ENCODE data around the genes HTT, DOK7 and ADRA2C.

- RAMPAGE, long total RNA: no peak
- RRBS: no CpG with 5 or more reads among the region's 7 CpGs
PRO-cap:
- standard: no peak
- CoPRO, capped RNA only, 2 experiments: no peak in any of the 2 experiments
- CoPRO, capped and uncapped RNA, 2 experiments: no peak in any of the 2 experiments
- CoPRO, uncapped RNA only, 2 experiments: peak in 1 of 2 experiments; most common plus-strand start chr4:2875881 (in 1)
CAGE:
- cytosol, long polyA plus RNA: no peak
- long polyA plus RNA: no peak
- nucleolus, long total RNA: no peak
- nucleus, long polyA plus RNA: no peak
Measured at GRCh38 chr4:2875649-2876283, 32.1 kb downstream of the ADD1 start.

DNA sequence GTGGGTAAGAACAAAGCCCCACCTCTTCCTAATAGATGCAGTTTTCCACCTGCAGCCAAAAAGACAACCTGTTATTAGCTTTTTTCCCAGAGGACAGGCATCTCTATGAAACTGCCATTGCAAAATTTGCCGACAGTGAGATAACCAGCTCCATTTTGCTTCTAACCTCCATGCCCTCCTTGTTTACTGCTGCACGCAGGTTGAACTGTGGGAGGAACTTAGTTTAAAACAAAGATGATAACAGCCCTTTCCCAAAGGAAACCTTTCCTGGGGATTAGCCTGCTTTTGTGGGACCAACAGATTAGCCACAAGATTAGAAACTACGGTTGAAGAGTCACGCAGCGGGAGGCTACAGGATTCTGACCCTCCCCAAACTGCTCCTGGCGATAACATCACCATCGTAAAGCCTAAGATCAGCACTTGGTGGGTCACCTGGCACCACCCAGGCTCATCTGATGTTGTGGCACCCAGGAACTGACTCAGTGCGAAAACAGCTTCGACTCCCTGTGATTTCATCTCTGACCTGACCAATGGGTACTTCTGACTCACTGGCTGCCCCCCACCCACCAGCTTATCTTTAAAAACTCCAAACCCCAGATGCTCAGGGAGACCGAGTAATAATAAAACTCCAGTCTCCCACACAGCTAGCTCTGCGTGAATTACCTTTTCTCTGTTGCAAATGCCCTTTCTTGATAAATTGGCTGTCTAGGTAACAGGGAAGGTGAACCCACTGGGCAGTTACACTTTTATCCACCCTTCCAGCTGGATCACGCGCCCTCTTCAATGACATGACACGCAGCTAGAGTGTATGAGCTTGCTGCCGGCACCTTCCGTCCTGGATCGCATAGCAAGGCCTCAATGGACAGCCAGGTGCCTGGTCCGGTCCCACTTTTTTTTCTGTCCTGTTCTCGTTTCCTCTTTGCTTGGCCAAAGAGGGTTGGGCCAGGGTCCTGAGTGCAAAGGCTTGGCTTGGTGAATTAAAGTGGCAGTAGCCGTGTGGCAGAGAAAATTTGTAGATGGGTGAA, 1.4 kb upstream of the MFSD10 start:
- RAMPAGE, long total RNA: no peak
- RRBS: 47% methylated on average over 4 of the region's 20 CpGs
PRO-cap:
- standard: unidirectional peak, minus-strand start at position 476 of the sequence
- CoPRO, capped RNA only, 2 experiments: peak in 2 of 2 experiments; most common plus-strand start position 535 of the sequence (in 1); most common minus-strand start position 454 of the sequence (in 2)
- CoPRO, capped and uncapped RNA, 2 experiments: no peak in any of the 2 experiments
- CoPRO, uncapped RNA only, 2 experiments: peak in 2 of 2 experiments; most common plus-strand start position 226 of the sequence (in 2); most common minus-strand start position 315 of the sequence (in 1)
CAGE:
- cytosol, long polyA plus RNA: no peak
- long polyA plus RNA: no peak
- nucleolus, long total RNA: no peak
- nucleus, long polyA plus RNA: no peak

DNA sequence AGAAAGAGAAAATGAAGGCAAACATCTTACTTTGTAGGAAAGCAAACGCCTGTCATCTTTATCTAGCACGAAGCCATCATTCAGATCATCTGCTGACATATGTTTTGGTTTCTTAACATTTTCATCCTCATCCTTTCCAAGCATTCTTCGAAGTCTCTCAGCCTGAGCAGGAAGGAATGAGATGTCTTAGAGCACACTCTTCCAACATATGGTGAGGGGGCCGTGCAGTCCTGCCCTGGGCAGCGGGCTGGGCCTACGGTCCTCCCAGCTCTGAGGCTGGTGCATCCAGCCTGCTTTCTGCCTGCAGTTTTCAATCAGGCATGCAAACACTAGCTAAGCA, 12.2 kb downstream of the NOP14 start:
- RAMPAGE, long total RNA: no peak
- RRBS: no CpG with 5 or more reads among the region's 6 CpGs
PRO-cap:
- standard: no peak
- CoPRO, capped RNA only, 2 experiments: no peak in any of the 2 experiments
- CoPRO, capped and uncapped RNA, 2 experiments: no peak in any of the 2 experiments
- CoPRO, uncapped RNA only, 2 experiments: peak in 1 of 2 experiments; most common minus-strand start position 208 of the sequence (in 1)
CAGE:
- cytosol, long polyA plus RNA: no peak
- long polyA plus RNA: no peak
- nucleolus, long total RNA: no peak
- nucleus, long polyA plus RNA: no peak

DNA sequence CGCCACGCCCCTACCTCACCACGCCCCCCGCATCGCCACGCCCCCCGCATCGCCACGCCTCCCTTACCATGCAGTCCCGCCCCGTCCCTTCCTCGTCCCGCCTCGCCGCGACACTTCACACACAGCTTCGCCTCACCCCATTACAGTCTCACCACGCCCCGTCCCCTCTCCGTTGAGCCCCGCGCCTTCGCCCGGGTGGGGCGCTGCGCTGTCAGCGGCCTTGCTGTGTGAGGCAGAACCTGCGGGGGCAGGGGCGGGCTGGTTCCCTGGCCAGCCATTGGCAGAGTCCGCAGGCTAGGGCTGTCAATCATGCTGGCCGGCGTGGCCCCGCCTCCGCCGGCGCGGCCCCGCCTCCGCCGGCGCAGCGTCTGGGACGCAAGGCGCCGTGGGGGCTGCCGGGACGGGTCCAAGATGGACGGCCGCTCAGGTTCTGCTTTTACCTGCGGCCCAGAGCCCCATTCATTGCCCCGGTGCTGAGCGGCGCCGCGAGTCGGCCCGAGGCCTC, at the start of gene HTT:
Gene HTT (plus strand): TSS at position 392 of the 505 bp plus-strand sequence.
- RAMPAGE, long total RNA: no peak
- RRBS: 2% methylated on average over 18 of the region's 57 CpGs
PRO-cap:
- standard: unidirectional peak, plus-strand start at position 401 of the sequence
- CoPRO, capped RNA only, 2 experiments: peak in 2 of 2 experiments; most common plus-strand start position 401 of the sequence (in 2); most common minus-strand start position 221 of the sequence (in 1)
- CoPRO, capped and uncapped RNA, 2 experiments: peak in 2 of 2 experiments; most common plus-strand start position 426 of the sequence (in 2)
- CoPRO, uncapped RNA only, 2 experiments: peak in 2 of 2 experiments; most common plus-strand start position 426 of the sequence (in 2); most common minus-strand start position 256 of the sequence (in 1)
CAGE:
- cytosol, long polyA plus RNA: no peak
- long polyA plus RNA: no peak
- nucleolus, long total RNA: no peak
- nucleus, long polyA plus RNA: no peak

DNA sequence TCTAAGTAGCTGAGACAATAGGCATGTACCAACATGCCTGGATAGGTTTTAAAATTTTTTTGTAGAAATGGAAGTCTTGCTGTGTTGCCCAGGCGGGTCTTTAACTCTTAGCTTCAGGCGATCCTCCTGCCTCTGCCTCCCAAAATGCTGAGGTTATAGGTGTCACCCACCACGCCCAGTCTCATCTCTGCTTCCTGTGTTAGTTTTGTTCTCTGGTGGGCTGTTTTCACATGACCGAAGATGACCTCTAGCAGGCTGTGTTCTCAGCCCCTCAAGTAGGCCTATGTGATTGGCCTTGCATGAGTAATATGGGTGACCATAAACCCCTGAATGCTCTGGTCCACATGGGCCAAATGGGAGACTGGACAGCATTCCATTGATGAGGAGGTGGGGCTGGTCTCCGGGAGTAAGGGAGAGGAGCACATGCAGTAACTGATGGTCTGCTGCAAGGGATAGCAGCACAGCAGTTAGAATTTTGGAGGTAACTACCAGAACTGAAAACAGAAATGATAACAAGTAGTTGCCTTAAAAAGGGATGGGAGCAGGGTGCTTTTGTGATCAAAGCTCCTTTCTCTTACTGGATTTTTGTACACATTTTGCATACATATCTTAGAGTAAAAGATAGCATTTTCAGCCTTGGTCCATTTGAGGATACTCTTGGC, 56.6 kb upstream of the MSANTD1 start:
- RAMPAGE, long total RNA: no peak
- RRBS: no CpG with 5 or more reads among the region's 5 CpGs
PRO-cap:
- standard: no peak
- CoPRO, capped RNA only, 2 experiments: no peak in any of the 2 experiments
- CoPRO, capped and uncapped RNA, 2 experiments: no peak in any of the 2 experiments
- CoPRO, uncapped RNA only, 2 experiments: no peak in any of the 2 experiments
CAGE:
- cytosol, long polyA plus RNA: no peak
- long polyA plus RNA: no peak
- nucleolus, long total RNA: no peak
- nucleus, long polyA plus RNA: no peak

- RAMPAGE, long total RNA: no peak
- RRBS: no CpG with 5 or more reads among the region's 8 CpGs
PRO-cap:
- standard: no peak
- CoPRO, capped RNA only, 2 experiments: no peak in any of the 2 experiments
- CoPRO, capped and uncapped RNA, 2 experiments: no peak in any of the 2 experiments
- CoPRO, uncapped RNA only, 2 experiments: no peak in any of the 2 experiments
CAGE:
- cytosol, long polyA plus RNA: no peak
- long polyA plus RNA: no peak
- nucleolus, long total RNA: no peak
- nucleus, long polyA plus RNA: no peak
Measured at GRCh38 chr4:3203862-3204483, 45.0 kb upstream of the MSANTD1 start.

GRCh38 chr4:3242874-3243309, 6.1 kb upstream of the MSANTD1 start:
- RAMPAGE, long total RNA: no peak
- RRBS: no CpG with 5 or more reads among the region's 11 CpGs
PRO-cap:
- standard: no peak
- CoPRO, capped RNA only, 2 experiments: no peak in any of the 2 experiments
- CoPRO, capped and uncapped RNA, 2 experiments: no peak in any of the 2 experiments
- CoPRO, uncapped RNA only, 2 experiments: no peak in any of the 2 experiments
CAGE:
- cytosol, long polyA plus RNA: no peak
- long polyA plus RNA: no peak
- nucleolus, long total RNA: no peak
- nucleus, long polyA plus RNA: no peak

DNA sequence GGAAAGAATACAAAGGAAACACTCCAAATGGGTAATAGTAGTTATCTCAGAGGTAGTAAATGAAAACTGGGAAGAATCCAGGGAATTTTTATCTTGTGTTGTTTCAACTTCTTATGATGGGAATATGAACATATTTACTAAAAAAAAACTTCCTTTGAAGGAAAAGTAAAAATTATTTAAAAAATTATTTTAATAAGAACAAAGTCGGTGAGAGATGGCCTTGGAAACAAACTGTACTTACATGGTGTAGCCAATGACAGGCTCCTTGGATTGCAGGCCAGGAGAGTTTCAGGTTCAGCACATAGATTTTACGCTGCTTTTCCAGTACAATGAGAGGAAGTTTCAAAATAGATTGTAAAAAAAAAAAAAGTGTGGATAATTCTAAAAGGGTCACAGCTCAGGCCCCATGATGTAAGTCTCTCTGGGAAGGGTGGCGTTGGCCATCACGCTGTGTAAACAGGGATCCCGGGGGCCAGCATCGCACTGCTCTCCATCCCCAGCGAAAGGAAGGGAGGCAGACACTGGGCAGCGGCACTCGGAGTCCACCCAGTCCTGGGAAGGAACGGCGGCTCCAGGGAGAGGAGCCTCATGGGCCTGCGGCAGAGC, 38.5 kb downstream of the RGS12 start:
- RAMPAGE, long total RNA: no peak
- RRBS: no CpG with 5 or more reads among the region's 12 CpGs
PRO-cap:
- standard: no peak
- CoPRO, capped RNA only, 2 experiments: no peak in any of the 2 experiments
- CoPRO, capped and uncapped RNA, 2 experiments: no peak in any of the 2 experiments
- CoPRO, uncapped RNA only, 2 experiments: no peak in any of the 2 experiments
CAGE:
- cytosol, long polyA plus RNA: no peak
- long polyA plus RNA: no peak
- nucleolus, long total RNA: no peak
- nucleus, long polyA plus RNA: no peak

DNA sequence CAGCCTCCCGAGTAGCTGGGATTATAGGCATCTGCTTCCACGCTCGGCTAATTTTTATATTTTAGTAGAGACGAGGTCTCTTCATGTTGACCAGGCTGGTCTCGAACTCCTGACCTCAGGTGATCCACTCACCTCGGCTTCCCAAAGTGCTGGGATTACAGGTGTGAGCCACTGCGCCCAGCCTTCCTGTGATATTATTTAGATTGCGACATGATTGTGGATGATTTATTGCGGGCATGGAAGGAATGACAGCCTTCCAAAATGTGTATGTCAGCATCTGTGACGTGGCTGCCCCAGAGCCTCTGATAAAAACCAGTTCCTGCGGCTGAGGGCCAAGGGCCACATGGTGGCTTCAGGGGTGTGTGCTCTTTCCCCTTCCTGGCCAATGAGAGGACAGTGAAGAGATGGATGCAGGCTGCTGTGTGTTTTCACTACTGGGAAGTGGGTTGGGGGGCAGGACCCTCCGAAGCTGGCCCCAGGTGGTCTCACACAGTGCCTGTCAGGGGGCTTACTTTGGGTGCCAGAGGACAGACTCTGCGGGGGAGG, 57.4 kb upstream of the HGFAC start:
- RAMPAGE, long total RNA: no peak
- RRBS: no CpG with 5 or more reads among the region's 13 CpGs
PRO-cap:
- standard: no peak
- CoPRO, capped RNA only, 2 experiments: no peak in any of the 2 experiments
- CoPRO, capped and uncapped RNA, 2 experiments: no peak in any of the 2 experiments
- CoPRO, uncapped RNA only, 2 experiments: no peak in any of the 2 experiments
CAGE:
- cytosol, long polyA plus RNA: no peak
- long polyA plus RNA: no peak
- nucleolus, long total RNA: no peak
- nucleus, long polyA plus RNA: no peak

DNA sequence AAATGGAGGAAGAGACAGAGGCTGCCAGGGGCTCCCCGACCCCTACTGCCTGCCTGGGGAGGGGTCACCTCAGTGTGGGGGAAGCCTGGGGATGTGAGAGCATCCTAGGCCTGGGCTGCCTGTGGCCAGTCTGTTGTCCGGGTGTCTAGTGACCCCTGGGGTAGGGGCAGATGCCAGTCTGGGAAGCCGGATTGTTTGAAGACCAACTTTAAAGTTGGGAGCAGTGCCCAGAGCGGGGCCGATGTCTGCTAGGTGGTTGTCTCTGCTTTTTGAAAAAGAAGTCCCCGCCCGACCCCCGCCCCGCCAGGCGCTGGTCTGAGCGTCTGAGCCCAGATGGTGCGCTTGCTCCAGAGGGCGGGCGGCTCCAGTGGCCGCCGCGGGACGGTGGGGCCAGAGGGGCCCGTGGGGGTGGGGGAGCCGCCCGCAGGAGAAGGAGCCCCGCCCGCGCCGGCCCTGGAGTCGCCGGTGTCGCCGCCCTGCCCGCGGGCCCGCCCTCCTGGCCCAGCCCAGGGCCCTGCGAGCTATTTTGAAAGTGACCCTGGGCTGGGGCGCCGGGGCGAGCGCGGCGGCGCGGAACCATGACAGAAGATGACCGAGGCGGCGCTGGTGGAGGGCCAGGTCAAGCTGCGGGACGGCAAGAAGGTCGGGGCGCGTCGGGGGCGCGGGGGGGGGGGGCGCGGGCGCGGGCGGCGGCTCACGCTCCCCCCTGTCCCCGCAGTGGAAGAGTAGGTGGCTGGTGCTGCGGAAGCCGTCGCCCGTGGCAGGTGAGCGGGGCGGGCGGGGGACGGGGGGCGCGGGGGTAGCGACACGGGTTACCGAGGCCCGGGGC, at the start of gene DOK7:
Gene DOK7 (plus strand): TSS at position 519 of the 829 bp plus-strand sequence.
- RAMPAGE, long total RNA: no peak
- RRBS: 2% methylated on average over 9 of the region's 74 CpGs
PRO-cap:
- standard: no peak
- CoPRO, capped RNA only, 2 experiments: no peak in any of the 2 experiments
- CoPRO, capped and uncapped RNA, 2 experiments: no peak in any of the 2 experiments
- CoPRO, uncapped RNA only, 2 experiments: no peak in any of the 2 experiments
CAGE:
- cytosol, long polyA plus RNA: no peak
- long polyA plus RNA: no peak
- nucleolus, long total RNA: no peak
- nucleus, long polyA plus RNA: no peak

DNA sequence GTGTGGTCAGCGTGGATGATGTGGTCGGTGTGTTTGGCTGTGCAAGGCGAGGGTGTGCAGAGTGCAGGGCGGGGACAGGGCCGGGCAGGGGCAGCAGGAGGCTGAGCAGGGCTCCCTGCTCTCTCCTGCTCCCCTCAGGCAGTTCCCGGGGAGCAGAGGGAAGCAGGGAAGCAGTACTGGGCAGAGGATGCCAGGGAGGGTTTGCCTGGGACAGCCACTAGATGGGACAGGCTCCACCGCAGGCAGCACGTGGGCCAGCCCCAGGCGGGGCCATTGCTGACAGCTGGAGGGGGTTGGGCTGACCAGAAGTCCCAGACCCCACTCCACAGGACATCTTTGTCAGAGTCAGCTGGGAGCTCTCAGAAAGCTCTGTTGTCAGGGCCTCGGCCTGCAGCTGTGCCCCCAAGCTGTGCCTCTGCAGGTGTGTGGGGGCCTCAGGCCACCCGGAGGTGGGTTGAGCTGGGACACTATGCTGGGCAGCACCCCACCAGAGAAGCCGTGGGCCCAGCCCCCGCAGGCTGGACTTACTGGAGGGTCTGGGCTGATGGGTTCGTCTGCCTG, 23.8 kb downstream of the DOK7 start:
- RAMPAGE, long total RNA: no peak
- RRBS: 5% methylated on average over 2 of the region's 14 CpGs
PRO-cap:
- standard: no peak
- CoPRO, capped RNA only, 2 experiments: no peak in any of the 2 experiments
- CoPRO, capped and uncapped RNA, 2 experiments: no peak in any of the 2 experiments
- CoPRO, uncapped RNA only, 2 experiments: no peak in any of the 2 experiments
CAGE:
- cytosol, long polyA plus RNA: no peak
- long polyA plus RNA: no peak
- nucleolus, long total RNA: no peak
- nucleus, long polyA plus RNA: no peak

DNA sequence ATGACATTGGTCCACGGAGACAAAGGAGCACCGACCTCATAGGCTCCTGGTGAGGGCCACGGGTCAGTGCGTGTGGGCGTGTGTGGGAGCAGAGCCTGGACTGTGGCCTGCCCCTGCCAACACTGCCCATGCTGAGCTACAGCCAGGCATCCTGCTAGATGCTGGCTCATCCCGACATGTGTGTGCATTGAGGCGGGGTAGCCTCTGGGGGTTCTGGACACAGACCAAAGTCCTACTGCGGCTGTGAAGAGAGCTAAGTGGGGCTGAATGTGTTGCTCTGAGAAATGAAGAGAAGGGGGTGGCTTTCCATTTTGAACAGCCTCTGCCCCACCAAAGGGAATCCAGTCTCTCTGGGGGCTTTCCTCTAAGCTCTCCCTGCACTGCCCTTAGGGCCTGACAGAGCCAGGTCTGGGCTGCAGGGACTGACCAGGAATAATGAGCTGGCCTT, 48.7 kb upstream of the LRPAP1 start:
- RAMPAGE, long total RNA: no peak
- RRBS: no CpG with 5 or more reads among the region's 8 CpGs
PRO-cap:
- standard: unidirectional peak, plus-strand start at position 182 of the sequence
- CoPRO, capped RNA only, 2 experiments: no peak in any of the 2 experiments
- CoPRO, capped and uncapped RNA, 2 experiments: no peak in any of the 2 experiments
- CoPRO, uncapped RNA only, 2 experiments: no peak in any of the 2 experiments
CAGE:
- cytosol, long polyA plus RNA: no peak
- long polyA plus RNA: no peak
- nucleolus, long total RNA: no peak
- nucleus, long polyA plus RNA: no peak

- RAMPAGE, long total RNA: no peak
- RRBS: 2% methylated on average over 4 of the region's 20 CpGs
PRO-cap:
- standard: no peak
- CoPRO, capped RNA only, 2 experiments: no peak in any of the 2 experiments
- CoPRO, capped and uncapped RNA, 2 experiments: no peak in any of the 2 experiments
- CoPRO, uncapped RNA only, 2 experiments: no peak in any of the 2 experiments
CAGE:
- cytosol, long polyA plus RNA: no peak
- long polyA plus RNA: no peak
- nucleolus, long total RNA: no peak
- nucleus, long polyA plus RNA: no peak
Measured at GRCh38 chr4:3640353-3641146, 108.3 kb upstream of the LRPAP1 start.

DNA sequence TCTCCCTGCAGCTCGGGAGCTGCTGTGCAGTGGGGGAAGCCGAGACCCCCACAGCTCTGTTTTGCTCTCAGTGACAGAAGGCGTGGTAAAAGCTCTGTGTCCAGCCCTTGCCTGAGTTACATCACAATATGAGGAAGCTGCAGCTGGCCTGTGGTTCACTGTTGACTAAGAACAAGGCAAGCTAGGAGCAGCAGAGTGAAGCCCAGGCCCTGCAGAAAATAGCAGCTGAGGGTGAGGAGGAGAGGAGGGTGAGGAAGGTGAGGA, 88.4 kb upstream of the ADRA2C start:
- RAMPAGE, long total RNA: no peak
- RRBS: no CpG with 5 or more reads among the region's 3 CpGs
PRO-cap:
- standard: no peak
- CoPRO, capped RNA only, 2 experiments: no peak in any of the 2 experiments
- CoPRO, capped and uncapped RNA, 2 experiments: no peak in any of the 2 experiments
- CoPRO, uncapped RNA only, 2 experiments: no peak in any of the 2 experiments
CAGE:
- cytosol, long polyA plus RNA: no peak
- long polyA plus RNA: no peak
- nucleolus, long total RNA: no peak
- nucleus, long polyA plus RNA: no peak

DNA sequence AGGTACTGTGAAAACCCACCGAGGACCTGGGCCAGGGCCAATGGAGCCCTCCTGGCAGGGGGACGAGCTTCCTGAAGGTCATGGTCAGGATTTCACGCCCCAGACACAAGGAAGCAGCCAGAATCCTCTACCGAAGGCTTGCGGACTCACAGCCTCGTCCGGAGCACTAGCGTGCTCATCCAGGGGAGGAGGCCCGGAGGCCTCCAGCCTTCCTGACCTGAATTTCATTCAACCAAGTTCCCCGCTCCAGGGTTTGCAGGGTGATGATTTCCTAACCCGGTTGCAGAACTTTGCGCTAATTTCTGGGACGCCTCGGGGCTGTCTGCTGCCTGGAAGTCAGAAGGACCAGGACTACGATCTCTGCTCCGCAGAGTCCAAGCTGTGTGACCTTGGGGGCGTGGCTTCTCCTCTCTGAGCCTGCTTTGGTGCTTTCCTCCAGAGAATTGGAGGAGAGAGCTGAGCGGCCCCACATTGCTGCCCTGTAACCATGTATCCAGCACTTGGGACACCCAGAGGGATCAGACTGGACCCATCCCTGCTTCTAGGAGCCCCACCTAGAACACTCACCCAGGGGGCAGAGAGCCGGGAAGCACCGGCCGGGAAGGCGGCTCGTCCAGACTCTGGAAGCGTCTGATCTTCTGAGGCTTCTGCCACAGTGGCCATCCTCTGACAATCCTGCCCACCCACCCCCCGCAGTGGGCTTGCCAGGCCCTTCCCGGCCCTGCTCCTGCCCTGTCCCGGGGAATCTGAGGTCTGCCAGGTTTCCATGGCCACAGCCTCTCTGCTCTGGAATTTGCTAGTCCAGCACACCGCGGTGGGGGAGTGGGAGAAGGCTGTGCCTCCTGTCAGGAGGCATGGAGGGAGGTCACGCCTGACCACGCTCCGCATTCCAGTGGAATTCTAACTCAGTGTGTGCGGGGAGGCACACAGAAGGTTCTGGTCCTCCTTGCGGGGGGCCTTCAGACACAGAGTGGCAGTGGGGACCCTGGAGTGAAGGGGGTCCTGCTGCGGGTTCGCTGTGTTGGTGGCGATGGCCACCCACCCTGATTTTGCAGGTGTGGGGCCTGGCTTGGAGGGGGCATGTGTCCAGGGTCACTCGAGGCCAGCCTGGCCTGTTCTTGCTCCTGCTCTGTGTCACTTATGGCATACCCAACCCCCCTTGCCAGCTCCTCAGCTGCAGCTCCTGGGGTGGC, 55.9 kb upstream of the ADRA2C start:
- RAMPAGE, long total RNA: no peak
- RRBS: 18% methylated on average over 4 of the region's 38 CpGs
PRO-cap:
- standard: no peak
- CoPRO, capped RNA only, 2 experiments: no peak in any of the 2 experiments
- CoPRO, capped and uncapped RNA, 2 experiments: no peak in any of the 2 experiments
- CoPRO, uncapped RNA only, 2 experiments: no peak in any of the 2 experiments
CAGE:
- cytosol, long polyA plus RNA: no peak
- long polyA plus RNA: no peak
- nucleolus, long total RNA: no peak
- nucleus, long polyA plus RNA: no peak

- RAMPAGE, long total RNA: no peak
- RRBS: no CpG with 5 or more reads among the region's 9 CpGs
PRO-cap:
- standard: no peak
- CoPRO, capped RNA only, 2 experiments: no peak in any of the 2 experiments
- CoPRO, capped and uncapped RNA, 2 experiments: no peak in any of the 2 experiments
- CoPRO, uncapped RNA only, 2 experiments: no peak in any of the 2 experiments
CAGE:
- cytosol, long polyA plus RNA: no peak
- long polyA plus RNA: no peak
- nucleolus, long total RNA: no peak
- nucleus, long polyA plus RNA: no peak
Measured at GRCh38 chr4:3729508-3730011, 36.6 kb upstream of the ADRA2C start.

DNA sequence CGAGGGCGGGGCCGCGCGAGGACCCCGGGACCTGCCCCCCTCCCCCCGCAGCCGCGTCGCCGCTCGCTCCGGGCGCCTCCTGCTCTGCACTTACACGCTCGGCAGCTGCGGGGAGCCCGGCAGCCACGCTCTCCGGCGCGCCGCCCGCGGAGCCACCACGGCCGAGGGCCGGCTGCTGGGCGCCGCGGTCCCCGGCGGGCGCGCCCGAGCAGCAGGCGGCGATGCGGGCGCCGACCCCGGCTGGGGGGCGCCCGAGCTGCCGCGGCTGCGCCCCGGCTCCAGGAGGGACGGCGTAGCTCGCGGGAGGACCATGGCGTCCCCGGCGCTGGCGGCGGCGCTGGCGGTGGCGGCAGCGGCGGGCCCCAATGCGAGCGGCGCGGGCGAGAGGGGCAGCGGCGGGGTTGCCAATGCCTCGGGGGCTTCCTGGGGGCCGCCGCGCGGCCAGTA, at the start of gene ADRA2C:
Gene ADRA2C (plus strand): TSS at position 89 of the 447 bp plus-strand sequence.
- RAMPAGE, long total RNA: no peak
- RRBS: 32% methylated on average over 45 of the region's 74 CpGs
PRO-cap:
- standard: no peak
- CoPRO, capped RNA only, 2 experiments: no peak in any of the 2 experiments
- CoPRO, capped and uncapped RNA, 2 experiments: no peak in any of the 2 experiments
- CoPRO, uncapped RNA only, 2 experiments: no peak in any of the 2 experiments
CAGE:
- cytosol, long polyA plus RNA: no peak
- long polyA plus RNA: no peak
- nucleolus, long total RNA: no peak
- nucleus, long polyA plus RNA: no peak

- RAMPAGE, long total RNA: no peak
- RRBS: no CpG with 5 or more reads among the region's 8 CpGs
PRO-cap:
- standard: no peak
- CoPRO, capped RNA only, 2 experiments: no peak in any of the 2 experiments
- CoPRO, capped and uncapped RNA, 2 experiments: no peak in any of the 2 experiments
- CoPRO, uncapped RNA only, 2 experiments: no peak in any of the 2 experiments
CAGE:
- cytosol, long polyA plus RNA: no peak
- long polyA plus RNA: no peak
- nucleolus, long total RNA: no peak
- nucleus, long polyA plus RNA: no peak
Measured at GRCh38 chr4:3781193-3781453, 14.9 kb downstream of the ADRA2C start.

Measured in K562 (cell line).